Right atrium auricular region (tissue), 2 donors: ENCODE results near the gene RGMA.

- PRO-cap, result no peak
- RAMPAGE, long total RNA, 2 experiments, result no peak in any of the 2 experiments
These were observed 37.2 kb downstream of the CHD2 start for GRCh38 chr15:92937433-92937667.

- PRO-cap, result no peak
- RAMPAGE, long total RNA, 2 experiments, result no peak in any of the 2 experiments
These were observed 41.2 kb downstream of the CHD2 start for GRCh38 chr15:92940955-92942125.

DNA sequence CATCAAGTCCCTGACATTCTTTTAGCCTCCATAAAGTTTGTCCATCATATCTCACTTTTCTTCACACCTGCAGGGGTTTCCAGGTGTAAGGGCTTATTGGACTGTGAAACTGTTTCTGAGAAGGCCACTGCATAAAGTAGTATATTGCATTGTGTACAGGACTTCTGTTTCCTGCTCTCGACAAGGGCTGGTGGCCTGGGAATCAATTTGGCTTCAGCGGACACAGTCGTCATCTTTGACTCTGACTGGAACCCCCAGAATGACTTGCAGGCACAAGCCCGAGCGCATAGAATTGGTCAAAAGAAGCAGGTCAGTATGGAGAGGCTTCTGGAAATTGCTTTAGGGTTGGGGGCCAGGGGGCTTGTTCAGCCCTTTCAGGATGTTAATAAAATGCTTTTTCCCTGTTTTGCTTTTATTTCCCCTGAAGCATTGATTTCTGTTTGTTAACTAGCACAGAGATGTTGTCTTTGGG lies 78.0 kb downstream of the CHD2 start:
- PRO-cap, result no peak
- RAMPAGE, long total RNA, 2 experiments, result no peak in any of the 2 experiments

GRCh38 chr15:93016966-93017594 lies 71.9 kb downstream of the RGMA start:
- PRO-cap, result no peak
- RAMPAGE, long total RNA, 2 experiments, result no peak in any of the 2 experiments

- PRO-cap, result no peak
- RAMPAGE, long total RNA, 2 experiments, result no peak in any of the 2 experiments
These were observed 63.6 kb downstream of the RGMA start for GRCh38 chr15:93025366-93025941.

DNA sequence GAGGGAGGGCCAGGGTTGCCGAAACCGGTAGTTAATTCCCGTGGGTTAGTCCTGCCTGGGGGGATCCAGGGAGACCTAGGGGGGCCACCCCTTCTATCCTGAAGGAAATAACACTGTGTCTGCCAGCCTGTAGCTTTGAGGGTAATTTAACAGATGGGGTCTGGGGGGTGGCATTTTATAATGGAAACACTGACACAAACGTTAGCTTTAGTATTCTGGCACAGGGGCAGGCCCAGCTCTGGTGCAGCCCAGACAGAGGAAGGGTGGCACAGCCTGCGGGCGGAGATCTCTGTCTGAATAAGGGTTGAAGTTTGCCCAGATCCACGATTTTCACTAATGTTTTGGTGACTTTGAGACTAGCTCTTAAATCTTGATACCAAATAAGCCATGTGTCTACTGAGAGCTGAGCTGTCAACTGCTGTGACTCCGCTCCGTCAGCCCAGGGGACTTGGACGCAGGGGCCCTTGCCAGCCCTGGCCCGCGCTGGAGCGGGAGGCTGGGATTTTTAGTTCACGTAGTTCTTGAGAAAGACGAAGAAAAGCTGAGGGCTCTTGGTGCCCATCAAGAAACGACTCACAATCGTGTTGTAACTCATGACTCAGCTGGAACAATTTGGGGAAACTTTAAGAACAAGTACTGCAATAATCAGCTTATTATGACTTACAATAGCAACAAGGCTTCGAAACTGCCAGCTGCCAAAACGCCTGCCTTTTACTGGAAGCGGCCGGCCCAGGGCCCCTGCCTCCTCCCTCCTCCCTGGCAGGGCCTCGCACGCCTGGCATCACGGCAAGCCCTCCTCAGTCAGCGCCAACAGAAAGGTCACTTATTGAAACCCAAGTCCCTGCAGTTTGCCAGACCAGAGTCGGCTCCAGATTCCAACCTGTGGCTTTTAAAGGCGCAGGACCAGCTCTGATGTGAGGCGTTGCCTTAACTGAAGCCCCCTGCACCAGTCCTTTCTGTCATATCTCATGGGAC lies 60.4 kb downstream of the RGMA start:
- PRO-cap, result bidirectional peak, plus-strand start at position 653 of the sequence, minus-strand start at position 523 of the sequence
- RAMPAGE, long total RNA, 2 experiments, result no peak in any of the 2 experiments

- PRO-cap, result no peak
- RAMPAGE, long total RNA, 2 experiments, result no peak in any of the 2 experiments
These were observed 25.2 kb downstream of the RGMA start for GRCh38 chr15:93063886-93064185.

GRCh38 chr15:93088732-93089597 lies at the start of gene RGMA:
TSS of gene RGMA (minus strand) at chr15:93089211.
- PRO-cap, result bidirectional peak, plus-strand start at chr15:93089425, minus-strand start at chr15:93089200
- RAMPAGE, long total RNA, 2 experiments, result no peak in any of the 2 experiments

DNA sequence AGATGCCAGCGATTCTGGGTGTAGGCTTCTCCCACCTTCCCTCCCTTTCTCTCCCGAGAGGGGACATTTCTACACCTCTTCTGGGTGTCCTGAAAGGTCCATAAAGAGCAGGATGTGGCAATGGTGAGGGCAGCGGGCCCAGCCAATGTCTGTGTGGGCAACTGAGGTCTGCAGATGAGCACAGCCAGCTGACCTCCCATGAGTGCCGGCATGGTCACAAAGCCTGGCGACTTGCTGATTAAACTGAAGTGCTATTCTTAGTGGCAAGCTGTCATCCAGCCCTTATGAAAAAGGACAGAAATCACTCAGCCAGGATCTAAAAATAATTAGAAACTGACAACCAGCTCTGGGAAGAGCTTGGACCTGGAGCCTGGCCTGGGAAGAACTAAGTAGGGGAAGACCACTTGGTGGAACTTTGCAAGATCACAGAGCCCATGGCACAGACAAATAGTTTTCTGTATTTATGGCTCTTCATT lies 124.3 kb upstream of the RGMA start:
- PRO-cap, result bidirectional peak, plus-strand start at position 325 of the sequence, minus-strand start at position 204 of the sequence
- RAMPAGE, long total RNA, 2 experiments, result no peak in any of the 2 experiments

- PRO-cap, result no peak
- RAMPAGE, long total RNA, 2 experiments, result no peak in any of the 2 experiments
These were observed 333.4 kb upstream of the RGMA start for GRCh38 chr15:93422411-93422856.

- PRO-cap, result no peak
- RAMPAGE, long total RNA, 2 experiments, result no peak in any of the 2 experiments
These were observed 160.9 kb upstream of the MCTP2 start for GRCh38 chr15:94070208-94071171.

DNA sequence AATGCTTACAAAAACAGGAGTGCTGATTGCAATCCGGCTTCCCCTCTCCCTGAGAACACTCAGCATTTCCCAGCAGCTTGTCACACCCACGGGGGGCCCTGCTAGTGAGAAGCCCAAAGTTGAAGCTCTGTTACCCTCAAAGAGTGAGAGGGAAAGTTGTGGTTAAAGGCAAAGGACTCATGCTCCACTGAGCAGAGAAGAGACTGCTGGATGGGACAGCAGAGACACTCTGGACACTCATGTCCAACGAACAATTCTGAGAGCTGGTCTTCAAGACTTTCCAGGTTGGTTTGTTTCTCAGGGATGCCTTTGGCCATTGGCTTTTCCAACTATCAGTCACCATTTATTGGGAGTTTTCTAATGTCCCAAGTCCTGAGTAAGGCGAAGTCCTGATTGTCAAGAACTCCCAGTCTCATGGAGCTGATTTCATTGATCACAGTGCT lies 3.1 kb downstream of the MCTP2 start:
- PRO-cap, result no peak
- RAMPAGE, long total RNA, 2 experiments, result no peak in any of the 2 experiments

DNA sequence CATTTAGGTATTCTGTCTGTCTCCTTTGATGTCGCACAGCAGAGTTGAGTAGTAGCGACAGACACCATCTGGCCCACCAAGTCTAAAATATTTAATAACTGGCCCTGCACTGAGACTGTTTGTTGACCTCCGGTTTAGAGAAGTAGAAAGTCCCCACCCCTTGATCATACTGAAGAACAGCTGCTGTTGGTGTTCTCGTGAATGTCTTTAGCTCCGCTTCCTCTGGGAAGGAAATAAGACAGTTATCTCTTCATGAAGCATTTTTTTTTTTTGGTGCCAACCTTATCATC lies 66.3 kb downstream of the MCTP2 start:
- PRO-cap, result no peak
- RAMPAGE, long total RNA, 2 experiments, result no peak in any of the 2 experiments

- PRO-cap, result no peak
- RAMPAGE, long total RNA, 2 experiments, result no peak in any of the 2 experiments
These were observed 131.9 kb downstream of the MCTP2 start for GRCh38 chr15:94363045-94363796.

DNA sequence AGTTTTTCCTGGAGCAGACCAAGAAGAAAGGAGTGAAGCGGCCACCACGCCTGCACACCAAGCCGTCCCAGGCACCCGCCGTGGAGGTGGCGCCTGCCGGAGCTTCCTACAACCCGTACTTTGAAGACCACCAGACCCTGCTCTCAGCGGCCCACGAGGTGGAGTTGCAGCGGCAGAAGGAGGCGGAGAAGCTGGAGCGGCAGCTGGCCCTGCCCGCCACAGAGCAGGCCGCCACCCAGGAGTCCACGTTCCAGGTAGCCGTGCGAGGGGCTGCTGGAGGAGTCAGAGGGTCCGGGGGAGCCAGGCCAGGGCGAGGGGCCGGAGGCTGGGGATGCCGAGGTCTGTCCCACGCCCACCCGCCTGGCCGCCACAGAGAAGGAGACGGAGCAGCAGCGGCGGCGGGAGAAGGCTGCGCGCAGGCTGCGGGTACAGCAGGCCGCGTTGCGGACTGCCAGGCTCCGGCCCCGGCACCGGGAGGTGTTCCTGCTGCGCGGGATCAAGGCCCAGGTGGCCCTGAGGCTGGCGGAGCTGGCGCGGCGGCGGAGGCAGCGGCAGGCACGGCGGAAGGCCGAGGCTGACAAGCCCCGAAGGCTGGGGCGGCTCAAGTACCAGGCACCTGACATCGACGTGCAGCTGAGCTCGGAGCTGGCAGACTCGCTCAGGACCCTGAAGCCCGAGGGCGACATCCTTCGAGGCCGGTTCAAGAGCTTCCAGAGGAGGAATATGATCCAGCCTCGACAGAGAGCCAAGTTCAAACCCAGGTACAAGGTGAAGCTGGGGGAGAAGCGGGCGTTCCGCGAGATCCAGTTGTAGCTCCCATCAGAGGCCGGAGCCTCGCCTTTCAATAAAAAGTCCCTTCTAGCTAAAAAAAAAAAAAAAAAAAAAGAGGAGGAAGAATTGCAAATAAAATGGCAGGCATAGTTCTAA lies 625.0 kb downstream of the MCTP2 start:
- PRO-cap, result no peak
- RAMPAGE, long total RNA, 2 experiments, result no peak in any of the 2 experiments

GRCh38 chr15:95169666-95170958 lies 938.8 kb downstream of the MCTP2 start:
- PRO-cap, result no peak
- RAMPAGE, long total RNA, 2 experiments, result no peak in any of the 2 experiments

DNA sequence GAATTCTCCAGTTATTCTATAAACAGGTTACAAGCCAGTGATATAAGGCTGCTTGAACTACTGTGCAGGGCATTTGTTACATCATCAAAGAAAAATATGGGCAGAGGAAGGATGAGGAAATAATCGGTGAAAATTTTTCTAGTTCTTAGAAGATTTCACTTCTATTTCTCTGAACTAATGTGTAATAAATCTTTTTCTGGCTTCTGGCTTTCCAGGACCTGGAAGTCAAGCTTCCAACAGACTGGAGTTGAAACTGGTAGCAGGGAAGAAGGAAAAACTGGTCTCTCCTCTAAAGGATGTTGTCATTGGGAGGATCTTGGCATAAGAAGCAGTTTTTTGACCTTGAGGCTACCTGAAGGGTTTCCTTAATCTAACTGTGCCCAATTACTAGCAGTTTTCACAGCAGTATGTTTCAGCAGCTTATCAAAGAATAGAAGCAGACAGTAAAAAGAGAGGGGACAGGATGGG lies 1048.8 kb upstream of the NR2F2 start:
- PRO-cap, result no peak
- RAMPAGE, long total RNA, 2 experiments, result no peak in any of the 2 experiments

DNA sequence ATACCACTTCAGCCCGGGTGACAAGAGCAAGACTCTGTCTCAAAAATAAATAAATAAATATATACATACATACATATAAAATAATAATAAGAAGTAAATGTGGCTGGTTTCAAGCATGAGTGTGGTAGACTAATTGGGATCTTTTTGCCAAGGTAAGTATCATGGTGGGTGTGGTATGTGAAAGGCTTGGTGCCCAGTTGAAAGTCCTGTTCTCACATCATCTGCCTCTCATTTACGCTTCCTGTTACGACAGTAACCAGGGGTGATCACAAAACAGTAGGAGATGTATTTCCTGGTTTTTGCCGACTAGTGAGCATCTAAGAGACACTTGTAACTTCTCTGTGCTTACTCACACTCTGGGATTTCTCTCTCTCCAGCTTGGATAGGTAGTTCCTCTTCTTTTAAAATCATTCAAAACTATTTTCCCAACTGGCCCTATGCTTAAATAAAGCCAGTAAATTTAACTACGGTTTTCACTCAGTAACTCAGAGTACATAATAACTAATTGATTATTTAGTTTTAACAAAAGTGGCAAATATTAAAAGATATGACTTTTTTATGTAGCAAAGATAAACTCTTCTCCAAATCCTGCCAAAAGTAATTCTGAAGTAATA lies 1028.2 kb upstream of the NR2F2 start:
- PRO-cap, result unidirectional peak, plus-strand start at position 297 of the sequence; unidirectional peak, plus-strand start at position 324 of the sequence
- RAMPAGE, long total RNA, 2 experiments, result no peak in any of the 2 experiments

- PRO-cap, result unidirectional peak, minus-strand start at chr15:95304369; unidirectional peak, minus-strand start at chr15:95304732
- RAMPAGE, long total RNA, 2 experiments, result no peak in any of the 2 experiments
These were observed 1026.3 kb upstream of the NR2F2 start for GRCh38 chr15:95303737-95305003.

GRCh38 chr15:95368258-95368656 lies 962.2 kb upstream of the NR2F2 start:
- PRO-cap, result unidirectional peak, minus-strand start at chr15:95368414
- RAMPAGE, long total RNA, 2 experiments, result no peak in any of the 2 experiments